MCF 10A (cell line): ENCODE measurements around a stretch of chr10.

DNA sequence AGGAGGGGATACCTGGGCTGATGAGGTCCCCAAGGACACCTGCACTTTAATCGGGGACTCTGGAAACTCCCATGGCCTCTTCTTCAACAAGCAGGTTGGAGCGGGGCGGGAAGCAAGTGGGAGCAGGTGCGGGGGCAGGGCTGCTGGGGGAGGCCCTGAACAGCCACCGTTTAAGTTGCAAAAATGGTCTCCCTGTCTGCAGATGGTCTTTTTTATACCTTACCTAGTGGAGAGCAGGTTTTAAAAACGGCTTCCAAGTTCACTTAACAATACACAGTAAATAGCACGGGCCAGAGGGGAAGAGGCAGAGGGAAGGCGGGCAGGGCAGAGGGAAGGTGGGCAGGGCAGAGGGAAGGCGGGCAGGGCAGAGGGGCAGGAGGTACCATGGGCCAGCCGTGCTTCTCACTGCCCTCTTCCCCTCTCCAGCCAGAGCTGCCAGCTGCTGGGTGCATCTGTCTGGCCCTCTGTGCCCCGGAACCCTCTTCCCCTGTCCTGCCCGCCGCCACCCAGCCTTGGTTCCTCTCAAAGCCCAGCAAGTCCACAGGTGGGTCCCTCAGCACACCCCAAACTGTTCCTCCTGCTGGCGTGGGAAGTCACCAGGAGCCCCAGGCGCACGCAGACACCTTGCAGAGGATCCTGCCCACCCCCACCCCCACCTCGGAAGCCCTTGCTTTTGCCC, 2.2 kb upstream of the PWWP2B start:
- PRO-cap, result no peak
- RRBS, result no CpG with 5 or more reads among the region's 17 CpGs

DNA sequence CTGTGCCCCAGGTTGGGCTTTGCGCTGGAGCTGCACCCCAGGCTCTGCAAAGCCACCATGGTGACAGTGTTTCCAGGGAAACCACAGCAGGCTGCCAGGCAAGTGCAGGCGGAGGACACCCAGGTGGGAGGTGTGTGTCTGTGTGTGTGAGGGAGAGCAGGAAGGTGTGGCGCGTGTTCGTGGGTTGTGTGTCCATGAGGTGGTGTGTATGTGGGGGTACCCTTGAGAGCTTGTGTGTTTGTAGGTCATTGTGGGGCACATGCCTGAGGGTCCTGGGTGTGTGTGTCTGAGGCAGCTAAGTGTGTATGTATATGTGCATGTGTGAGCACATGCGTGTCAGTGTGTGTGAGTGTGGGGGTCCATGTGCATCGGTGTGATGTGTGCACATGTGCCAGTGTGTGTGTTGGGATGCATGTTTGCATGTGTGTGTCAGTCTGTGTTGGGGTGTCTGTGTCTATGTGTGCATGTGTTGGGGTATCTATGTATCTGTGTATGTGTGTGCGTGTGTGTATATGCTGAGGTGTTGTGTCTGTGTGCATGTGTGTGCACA, 33.1 kb downstream of the PWWP2B start:
- PRO-cap, result no peak
- RRBS, result no CpG with 5 or more reads among the region's 8 CpGs

- PRO-cap, result unidirectional peak, minus-strand start at chr10:132448487
- RRBS, result 7% methylated on average over 8 of the region's 29 CpGs
Observed at GRCh38 chr10:132448203-132449133, 51.5 kb downstream of the PWWP2B start.

DNA sequence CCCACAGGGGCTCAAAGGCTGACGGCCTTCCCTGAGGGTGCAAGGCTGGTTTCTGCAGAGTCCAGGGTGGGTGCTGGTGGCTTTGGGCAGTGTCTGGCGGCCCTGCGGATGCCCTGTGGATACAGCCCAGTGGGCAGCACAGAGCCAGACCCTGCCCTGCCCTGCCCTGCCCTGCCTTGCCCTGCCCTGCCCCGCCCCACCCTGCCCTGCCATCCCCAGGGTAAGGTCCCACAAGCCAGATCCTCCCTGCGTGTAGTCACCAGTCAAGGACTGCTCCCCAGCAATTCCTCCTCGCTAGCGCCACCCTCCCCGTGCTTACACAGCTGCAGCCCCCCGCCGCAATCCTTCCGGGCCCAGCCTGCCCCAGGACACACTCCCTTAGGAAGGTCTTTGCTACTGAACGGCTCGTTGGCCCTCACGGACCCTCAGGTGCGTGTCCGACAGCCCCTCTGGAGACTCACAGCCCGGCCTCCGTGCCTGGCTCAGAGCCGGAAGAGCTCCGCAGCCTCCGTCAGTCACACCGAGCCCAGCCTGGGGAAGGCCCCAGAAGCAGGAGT, 68.2 kb downstream of the PWWP2B start:
- PRO-cap, result no peak
- RRBS, result 98% methylated on average over 4 of the region's 22 CpGs

- PRO-cap, result no peak
- RRBS, result 17% methylated on average over 1 of the region's 28 CpGs
Observed at GRCh38 chr10:132467637-132468507, 69.7 kb upstream of the INPP5A start.

GRCh38 chr10:132469578-132469932, 68.0 kb upstream of the INPP5A start:
- PRO-cap, result no peak
- RRBS, result no CpG with 5 or more reads among the region's 8 CpGs

DNA sequence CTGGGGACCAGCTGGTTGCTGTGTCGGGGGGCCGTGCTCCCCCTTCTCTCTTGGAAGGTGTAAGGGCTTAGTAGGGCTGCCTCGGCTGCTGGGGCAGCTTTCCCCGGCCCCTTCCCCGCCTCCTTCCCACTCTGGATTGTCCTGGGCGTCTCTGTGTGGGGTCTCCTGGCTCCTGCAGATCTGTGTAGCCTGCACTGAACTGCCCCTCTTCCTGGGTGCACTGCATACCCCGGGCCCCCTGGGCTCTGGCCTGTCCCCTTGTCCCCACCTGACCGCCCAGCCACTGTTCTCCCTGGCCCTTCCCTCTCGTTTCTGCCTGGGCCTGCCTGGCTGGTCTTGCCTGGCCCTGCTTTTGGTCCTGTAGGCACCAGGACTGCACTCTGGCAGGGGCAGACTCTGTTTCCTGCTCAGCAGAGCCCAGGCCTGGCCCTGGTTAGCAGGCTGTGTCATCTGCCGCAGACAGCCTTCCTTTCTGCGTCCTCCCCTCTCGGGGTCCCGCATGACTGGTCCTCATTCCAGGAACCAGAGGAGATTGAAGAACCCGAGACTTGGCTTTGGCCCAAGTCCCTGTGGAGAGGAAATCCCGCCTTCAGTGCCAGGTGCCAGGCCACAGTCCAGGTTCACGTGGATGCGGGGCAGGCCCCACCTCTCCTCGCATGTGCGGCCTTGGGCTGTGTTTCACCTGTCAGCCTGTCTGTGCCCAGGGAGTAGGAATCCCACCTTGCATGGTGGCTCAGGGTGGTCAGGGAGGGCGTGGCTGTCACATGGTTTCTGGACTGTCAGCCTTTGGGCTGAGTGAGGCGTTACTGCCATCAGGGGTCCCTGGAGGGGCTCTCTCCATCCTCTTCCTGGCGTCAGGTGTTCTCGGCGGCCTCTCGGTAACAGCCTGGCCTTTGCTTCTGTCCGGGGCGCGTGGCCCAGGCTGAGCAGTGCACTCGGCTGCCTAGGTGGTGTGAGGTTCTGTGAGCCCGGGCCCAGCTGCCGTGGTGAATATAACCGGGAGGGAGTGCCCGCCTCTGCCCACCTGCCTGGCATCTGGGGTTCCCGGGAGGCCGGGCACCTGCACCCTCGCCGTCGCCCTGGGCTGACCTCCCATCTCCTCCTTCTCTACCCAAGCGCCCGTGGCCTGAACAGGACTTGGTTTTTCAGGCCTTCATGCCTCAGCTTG, 9.3 kb downstream of the INPP5A start:
- PRO-cap, result no peak
- RRBS, result 94% methylated on average over 8 of the region's 40 CpGs

DNA sequence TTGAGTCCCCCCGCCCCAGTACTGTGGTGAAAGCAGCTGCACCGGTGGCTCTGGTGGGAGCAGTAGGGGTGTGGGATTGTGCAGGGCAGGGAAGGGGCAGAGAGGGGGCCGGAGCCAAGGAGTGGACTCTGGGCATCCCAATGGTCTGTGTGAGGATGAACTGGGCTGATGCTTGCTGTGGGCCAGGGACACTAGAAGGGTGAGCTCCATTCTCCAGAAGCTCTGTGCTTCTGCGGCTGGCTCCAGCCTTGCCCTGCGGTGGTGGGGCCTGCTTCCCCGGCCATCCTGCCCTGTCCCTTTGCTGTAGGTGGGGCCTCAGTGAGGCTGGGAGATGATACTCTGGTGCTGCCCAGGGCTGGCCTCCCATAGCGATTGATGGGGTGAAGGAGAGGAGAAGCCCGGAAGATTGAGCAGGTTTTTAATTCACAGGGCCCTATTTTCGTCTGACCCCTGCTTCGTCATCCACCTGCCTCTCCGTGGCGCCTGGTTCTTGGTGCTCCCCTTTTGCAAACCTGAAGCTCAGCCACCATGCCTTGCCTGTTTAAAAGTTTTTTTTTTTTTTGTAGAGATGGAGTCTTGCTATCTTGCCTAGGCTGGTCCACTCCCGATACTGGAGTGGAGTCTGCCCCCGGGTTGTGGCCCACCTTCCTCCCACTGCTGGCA, 41.9 kb downstream of the INPP5A start:
- PRO-cap, result no peak
- RRBS, result 37% methylated on average over 2 of the region's 14 CpGs

DNA sequence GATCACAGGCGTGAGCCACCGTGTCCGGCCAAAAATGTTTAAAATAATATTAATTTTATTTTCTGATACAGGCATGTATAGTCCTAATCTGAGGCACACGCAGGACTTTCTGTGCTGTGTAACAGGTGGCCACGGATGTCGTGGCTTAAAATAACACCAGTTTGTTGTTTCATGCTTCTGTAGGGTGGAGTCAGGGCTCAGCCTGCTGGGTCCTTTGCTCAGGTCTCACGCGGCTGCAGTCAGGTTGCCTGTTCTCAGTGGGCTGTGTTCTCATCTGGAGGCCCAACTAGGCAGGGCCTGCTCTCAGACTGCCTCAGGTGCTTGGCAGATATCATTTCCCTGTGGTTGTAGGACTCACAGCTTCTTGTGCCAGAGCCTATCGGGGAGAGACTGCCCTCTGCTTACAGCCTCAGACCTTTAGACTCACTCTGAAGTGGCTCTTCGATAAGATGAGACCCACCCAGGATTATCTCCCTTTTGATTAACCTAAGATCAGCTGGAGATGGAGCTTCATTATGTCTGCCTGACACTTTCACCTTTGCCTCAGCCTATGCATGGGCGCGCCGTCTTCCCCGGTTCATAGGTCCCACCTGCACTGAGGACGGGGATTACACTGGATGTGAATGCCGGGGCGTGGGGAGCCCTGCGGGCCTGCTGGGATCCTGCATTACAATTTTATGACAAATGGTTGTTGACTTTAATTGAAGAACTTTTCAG, 55.2 kb downstream of the INPP5A start:
- PRO-cap, result no peak
- RRBS, result 74% methylated on average over 3 of the region's 18 CpGs

- PRO-cap, result no peak
- RRBS, result no CpG with 5 or more reads among the region's 10 CpGs
Observed at GRCh38 chr10:132599264-132599754, 61.7 kb downstream of the INPP5A start.

DNA sequence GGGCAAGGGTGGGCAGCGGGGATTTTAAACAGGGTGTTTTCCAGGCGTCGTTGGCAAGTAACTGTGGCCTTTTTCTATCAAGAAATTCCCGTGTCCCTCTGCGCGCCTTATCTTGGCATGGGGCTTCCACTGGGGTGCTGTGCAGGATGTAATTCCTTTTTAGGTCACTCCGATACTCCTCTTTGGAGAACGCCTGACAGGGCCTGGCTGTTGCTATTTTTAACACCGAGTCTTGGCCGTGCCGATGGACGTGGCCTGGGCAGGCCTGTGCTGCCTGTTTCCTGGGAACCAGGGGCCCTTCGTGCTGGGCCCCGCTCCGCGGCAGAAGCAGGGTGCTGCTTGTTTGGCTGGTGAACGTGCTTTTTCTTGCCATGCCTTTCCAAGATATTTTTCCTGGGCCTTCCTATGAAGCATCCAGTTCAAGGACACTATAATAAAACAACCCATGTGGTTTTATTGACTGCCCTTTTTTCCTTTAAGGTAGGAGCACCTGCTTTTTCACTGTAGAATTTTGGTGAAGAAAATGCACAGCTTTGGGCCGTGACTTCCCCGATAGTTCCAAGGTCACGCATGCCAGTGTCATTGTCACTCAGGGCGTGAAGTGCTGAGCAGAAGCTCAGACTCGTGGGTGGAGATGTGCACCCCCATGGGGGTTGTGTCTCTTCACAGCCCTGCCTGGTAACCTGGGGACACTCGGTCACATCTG, 94.0 kb downstream of the INPP5A start:
- PRO-cap, result no peak
- RRBS, result no CpG with 5 or more reads among the region's 23 CpGs

DNA sequence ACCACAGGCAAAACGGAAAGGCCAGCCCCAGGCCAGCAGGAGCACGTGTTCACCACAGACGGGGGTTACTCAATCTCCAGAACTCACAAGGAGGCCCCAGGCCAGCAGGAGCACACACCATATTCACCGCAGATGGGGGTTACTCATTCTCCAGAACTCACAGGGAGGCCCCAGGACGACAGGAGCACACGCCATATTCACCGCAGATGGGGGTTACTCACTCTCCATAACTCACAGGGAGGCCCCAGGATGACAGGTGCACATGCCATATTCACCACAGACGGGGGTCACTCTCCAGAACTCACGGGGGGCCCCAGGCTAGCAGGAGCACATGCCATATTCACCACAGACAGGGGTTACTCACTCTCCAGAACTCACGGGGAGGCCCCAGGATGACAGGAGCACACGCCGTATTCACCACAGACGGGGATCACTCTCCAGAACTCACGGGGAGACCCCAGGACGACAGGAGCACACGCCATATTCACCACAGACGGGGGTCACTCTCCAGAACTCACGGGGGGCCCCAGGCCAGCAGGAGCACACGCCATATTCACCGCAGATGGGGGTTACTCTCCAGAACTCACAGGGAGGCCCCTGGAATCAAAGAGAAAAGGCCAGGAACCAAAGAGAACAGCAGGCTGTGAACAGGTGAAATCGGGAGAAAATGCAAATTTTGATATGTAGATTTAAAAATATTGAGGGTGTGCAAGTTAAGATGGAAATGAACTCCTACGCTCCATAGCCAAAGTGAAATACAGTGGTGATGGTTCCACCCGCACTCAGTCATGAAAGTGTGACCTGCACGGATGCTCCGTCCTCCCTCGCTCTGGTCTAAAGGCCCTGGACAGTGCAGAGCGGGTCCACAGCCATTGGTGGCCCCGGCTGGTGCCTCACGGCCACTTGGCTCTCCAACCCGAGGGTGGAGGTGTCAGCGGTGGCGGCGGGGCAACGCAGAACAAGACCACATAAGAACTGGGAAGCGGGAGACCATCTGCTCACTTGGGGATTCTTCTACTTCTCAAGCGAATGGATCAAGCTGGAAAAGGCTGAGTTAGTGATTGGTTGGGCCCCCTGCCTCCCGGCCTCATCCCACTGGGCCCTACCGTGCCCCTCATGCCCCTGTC, 61.1 kb downstream of the NKX6-2 start:
- PRO-cap, result no peak
- RRBS, result 86% methylated on average over 2 of the region's 38 CpGs

DNA sequence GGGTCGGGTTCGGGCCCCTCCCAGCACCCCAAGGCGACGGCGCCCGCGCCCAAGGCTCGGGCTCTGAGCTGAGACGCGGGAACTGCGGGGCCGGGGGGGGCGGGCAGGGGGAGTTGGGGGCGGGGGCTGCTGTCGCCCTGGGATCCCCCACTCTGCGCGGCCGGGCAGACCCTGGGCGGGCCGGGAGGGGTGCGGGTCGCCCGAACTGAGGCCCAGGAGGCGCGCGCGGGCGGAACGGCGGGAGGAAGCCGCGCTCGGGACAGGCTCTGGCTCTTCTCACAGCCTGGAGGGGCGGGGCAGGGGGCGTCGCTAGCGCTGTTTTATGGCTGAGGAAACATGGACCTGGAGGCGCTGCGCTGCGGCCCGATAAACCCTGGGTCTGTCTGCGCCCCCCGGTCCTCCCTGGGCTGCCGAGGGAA, 1.7 kb upstream of the NKX6-2 start:
- PRO-cap, result no peak
- RRBS, result 72% methylated on average over 11 of the region's 44 CpGs

GRCh38 chr10:133153887-133154227, 6.2 kb upstream of the KNDC1 start:
- PRO-cap, result no peak
- RRBS, result no CpG with 5 or more reads among the region's 2 CpGs

DNA sequence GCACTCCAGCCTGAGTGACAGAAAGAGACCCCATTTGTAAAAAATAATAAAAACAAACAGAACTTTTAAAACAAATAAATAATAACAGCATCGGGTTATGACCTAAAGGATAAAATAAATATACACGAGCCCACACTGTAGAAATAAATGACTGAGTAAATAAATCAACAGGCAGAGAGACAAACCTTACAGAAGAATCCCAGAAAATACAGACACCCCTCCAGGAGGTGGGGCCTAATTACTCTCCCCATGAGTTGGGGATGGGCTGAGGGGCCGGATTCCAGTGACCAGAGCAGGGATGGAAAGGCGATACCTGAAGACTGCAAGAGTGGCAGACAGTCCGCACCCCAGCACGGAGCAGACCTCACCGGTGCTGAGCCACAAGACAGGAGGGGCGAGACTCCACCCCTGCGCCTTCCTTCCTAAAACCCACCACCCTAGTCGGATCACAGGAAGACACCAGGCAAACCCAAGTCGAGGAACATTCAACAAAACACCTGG, 939 bp upstream of the UTF1 start:
- PRO-cap, result no peak
- RRBS, result 76% methylated on average over 5 of the region's 11 CpGs

DNA sequence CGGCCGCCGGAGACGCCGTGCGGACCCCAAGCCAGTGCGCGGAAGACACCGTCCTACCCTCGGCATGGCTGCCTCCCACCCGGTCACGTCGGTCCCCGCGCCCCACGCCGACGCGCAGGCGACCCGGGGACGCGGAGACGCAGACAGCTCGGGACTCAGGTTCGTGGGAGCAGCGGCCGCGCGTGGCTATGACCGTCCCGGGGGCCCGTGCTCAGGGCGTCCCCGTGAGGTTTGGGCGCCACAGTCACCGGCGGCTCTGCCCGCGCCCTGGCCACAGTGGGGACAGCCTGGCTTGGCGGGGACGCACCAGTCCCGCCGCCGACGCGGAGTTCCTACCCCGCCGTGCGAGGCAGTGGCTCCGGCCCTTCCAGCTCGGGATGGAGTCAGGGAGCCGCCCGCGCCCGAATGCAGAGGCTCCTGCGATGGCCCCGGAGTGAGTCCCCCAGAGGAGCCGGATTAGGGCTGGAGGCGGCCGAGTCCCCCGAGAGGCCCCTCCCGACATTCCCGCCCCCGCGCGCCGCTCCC, 791 bp upstream of the VENTX start:
- PRO-cap, result no peak
- RRBS, result 44% methylated on average over 52 of the region's 68 CpGs

- PRO-cap, result no peak
- RRBS, result no CpG with 5 or more reads among the region's 25 CpGs
Observed at GRCh38 chr10:133241381-133241984, 3.8 kb downstream of the VENTX start.

GRCh38 chr10:133267009-133267699, 9.5 kb downstream of the ADAM8 start:
- PRO-cap, result no peak
- RRBS, result 96% methylated on average over 2 of the region's 20 CpGs

DNA sequence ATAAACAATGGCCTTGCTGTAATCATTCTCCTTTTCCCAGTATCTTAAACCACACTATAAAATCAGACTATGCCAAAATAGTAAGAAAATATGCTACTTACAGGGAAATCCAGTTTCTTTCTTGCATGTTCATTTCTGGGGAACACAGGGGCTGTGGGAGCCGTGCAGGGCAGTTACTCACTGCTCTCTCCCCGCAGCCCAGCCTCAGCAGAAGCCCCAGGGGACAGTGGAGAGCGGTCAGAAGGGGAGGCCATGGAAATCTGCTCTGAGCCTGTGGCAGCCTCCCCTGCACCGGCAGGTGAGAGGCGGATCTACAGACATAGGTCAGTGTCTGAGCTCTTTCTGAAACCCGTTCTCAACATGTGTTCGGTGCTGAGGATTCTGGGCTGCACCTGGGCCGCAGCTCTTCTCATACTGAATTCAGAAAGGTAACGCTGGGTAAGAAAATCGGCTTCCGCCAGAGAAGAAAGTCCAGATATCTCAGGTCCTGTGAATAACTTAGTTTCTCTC, 2.9 kb downstream of the ZNF511 start:
- PRO-cap, result no peak
- RRBS, result no CpG with 5 or more reads among the region's 11 CpGs

GRCh38 chr10:133312366-133312996, 3.8 kb downstream of the ZNF511 start:
- PRO-cap, result no peak
- RRBS, result no CpG with 5 or more reads among the region's 16 CpGs